Duodenum (tissue), 1 donor: ENCODE results near the gene DLEU7.

- PRO-cap: no peak
Observed at GRCh38 chr13:49938209-49938738, 2.1 kb upstream of the SPRYD7 start.

DNA sequence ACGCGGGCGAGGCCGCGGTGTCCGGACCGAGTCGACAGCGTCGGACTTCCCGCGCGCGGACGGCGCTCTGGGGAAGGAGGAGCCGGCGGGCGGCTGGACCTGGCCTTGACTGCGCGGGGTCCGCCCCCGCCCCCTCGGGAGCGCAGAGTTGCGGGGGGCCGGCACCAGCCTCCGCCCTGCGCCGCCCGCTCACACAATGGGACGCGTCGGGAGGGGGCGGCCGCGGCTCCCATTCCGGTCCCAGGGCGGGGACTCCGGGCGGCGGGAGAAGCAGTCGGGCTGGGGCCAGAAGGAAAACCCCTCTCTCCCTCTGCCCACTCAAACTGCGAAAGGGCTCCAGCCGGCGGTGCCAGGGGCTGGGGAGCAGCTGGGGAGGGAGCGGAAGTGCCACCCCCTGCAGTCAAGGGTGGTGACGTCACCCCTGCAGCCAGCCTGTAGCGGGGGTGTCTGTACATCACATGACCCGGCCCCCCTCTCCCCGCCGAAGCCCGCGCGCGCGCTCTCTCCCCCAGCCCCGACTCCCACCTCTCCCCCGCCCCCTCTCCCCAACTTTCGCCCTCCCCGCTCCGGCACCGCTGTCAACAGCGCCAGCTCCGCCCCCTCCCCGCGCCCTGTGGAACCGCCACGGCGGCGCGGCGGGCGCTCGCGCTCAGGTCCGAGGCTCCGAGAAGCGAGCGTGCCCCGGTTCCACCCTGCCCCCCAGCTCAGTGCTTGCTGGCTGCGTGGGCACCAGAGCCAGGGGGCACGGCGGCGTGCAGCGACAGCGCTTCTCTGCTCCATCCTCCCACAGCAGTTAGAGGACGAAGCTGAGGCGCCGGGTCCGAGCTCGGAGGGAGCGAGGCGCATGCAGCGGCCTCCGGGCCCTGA is 109.1 kb downstream of the KCNRG start:
- PRO-cap: bidirectional peak, plus-strand start at position 145 of the sequence, minus-strand start at position 69 of the sequence; bidirectional peak, plus-strand start at position 196 of the sequence, minus-strand start at position 187 of the sequence; bidirectional peak, plus-strand start at position 652 of the sequence, minus-strand start at position 369 of the sequence

DNA sequence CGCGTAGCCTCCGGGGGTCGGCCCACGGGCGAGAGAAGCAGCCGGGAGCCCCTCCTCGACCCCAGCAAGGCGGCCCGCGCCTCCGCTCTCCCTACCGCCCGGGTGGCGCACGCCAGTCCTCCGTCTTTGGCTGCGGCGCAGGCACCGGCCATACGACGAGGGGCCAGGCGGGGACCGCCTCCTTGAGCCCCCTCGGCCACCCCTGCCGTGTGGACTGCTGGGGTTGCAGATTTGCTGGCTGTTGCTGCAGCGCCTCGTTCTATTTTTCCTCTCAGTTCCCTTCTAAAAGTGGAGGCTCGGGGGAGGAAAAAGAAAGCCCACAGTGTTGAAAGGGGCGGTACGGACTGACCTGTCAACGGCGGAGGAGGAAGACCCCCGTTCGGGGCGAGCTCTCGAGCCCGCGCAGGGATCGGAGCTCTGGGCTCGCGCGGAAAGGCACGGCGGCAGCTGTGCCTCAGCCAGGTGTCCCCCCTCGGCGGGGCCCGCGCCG is 109.8 kb downstream of the KCNRG start:
- PRO-cap: no peak

- PRO-cap: no peak
Observed at GRCh38 chr13:50127975-50128348, 112.7 kb downstream of the KCNRG start.

GRCh38 chr13:50510479-50510901 is 333.0 kb downstream of the DLEU7 start:
- PRO-cap: no peak

GRCh38 chr13:50635231-50636074 is 208.0 kb downstream of the DLEU7 start:
- PRO-cap: no peak

GRCh38 chr13:50843146-50844054 is at the start of gene DLEU7:
Gene DLEU7 (minus strand): TSS chr13:50843692.
- PRO-cap: no peak

DNA sequence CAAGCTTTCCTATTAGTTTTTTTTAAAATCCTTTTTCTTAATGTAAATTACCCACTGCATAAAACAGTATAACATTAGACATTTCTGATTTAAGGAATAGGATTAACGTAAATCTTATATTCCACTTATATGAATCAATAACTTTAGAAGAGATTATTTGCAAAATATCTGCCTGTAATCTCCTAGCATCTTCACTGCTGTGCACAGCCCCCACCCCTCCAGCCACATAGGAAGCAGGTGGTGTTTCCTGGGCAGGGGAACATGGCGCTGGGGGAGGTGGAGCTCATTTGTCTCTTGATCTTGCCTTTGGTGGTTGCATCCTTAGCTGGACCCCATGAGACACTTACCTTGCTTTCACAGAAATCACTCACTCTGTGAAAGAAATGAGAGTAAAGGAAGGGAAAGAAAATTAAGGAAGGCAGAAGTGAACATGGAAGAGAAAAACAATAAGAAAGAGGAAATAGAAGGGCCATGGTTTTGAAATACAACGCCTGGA is 17.5 kb upstream of the RNASEH2B start:
- PRO-cap: no peak

DNA sequence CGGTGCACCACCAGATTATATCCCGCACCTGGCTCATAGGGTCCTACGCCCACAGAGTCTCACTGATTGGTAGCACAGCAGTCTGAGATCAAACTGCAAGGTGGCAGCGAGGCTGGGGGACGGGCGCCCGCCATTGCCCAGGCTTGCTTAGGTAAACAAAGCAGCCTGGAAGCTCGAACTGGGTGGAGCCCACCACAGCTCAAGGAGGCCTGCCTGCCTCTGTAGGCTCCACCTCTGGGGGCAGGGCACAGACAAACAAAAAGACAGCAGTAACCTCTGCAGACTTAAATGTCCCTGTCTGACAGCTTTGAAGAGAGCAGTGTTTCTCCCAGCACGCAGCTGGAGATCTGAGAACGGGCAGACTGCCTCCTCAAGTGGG is 72.8 kb downstream of the RNASEH2B start:
- PRO-cap: no peak

DNA sequence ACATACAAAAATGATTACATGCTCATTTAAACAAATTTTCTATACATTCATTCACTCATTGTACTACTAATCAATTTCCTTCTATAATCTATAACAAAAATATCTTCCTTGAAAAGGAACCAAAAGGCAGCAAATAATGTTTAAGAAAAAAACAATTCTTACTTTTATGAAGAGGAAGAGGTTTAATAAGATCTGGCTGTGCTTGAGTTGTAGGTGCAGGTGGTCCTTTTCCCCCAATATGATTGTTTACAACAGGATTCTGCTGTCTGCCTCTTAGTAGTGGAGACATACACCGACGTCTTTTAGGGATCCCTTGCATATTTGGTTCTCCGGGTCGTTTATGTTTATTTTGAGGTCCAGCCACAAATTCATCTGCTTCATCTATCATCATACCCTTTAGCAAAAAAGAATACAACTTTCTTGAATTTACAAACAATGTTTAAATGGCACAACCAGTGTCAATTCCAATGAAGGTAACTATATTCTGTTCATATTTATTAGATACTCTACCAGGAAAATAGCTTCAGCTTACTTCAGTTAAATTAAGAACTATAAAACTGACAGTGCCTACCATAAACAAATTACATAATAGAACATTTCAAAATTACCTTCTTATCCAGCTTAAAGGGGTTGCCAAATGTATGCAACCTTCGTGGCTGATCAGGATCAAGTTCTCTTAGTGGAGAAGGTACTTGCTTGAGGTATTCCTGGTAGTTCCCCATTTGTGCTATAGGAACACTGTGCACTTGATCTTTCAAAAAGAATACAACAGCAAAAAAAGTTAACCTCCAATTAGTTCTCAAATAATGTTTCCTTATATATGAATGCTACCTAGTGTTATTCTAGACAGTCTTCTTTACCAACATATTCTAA is 34.8 kb downstream of the SERPINE3 start:
- PRO-cap: no peak

DNA sequence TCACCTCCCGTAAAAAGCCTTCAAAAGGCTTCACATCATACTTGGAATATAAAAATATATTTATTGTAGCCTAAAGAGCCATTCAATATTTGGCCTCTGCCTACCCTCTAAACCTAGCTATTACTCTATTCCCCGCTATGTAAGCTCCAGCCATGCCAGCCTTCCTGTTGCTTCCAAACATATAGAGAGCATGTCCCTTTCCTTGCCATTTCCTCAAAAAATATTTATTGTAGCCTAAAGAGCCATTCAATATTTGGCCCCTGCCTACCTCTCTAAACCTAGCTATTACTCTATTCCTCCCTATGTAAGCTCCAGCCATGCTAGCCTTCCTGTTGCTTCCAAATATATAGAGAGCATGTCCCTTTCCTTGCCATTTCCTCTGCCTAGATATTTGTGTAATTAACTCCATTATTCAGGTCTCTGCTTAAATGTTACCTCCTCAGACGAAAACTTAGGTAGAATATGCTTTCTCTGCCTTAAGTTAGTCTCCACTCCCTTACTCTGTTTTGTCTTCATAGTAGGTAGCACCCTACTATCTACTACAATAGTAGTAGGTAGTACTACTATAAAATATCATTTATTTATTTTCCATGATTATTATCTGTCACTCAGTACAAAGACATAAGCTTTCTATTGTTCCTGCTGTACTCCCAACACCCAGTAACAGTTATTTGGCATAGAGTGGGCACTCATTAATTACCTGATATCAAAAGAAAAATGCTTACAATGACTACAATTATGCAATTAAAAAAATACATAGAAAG is 52.9 kb downstream of the SERPINE3 start:
- PRO-cap: no peak

DNA sequence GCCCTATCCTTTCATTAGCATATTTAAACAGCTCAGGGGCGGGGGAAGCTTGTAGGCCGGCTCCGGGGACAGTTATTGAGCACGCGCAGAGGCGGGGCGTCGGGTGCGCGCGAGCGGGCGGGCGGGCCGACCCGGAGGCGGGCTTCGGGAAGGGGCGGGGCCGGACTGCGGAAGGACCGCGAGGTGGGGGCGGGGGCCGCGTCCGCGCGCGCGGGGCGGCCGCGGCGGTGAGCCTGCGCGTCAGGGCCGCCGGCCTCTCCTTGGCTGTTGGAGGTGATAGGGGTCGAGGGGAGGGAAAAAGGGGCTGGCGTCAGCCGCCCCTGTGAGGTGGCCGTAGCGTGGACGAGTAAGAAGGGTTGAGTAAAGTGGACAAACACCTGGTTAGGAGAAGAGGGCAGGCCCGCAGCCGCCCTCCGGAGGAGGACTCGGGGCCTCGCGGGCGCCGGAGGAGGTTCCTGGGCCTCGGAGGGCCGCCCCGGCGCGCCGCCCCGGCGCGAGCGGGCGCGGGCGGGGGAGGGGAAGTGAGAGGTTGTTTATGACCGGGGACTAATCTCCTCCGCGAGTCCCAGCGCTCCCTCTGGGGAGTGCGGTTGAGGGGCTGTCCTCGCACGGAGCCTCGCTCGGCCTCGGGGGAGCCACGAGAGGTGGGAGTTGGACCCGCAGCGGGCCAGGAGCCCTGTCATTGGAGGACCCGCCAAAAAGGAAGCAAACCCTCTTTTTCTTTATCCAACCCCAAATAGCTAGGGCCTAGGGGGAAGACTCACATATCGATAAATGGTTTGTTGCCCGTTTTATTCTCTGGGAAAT is 513 bp upstream of the INTS6 start:
- PRO-cap: bidirectional peak, plus-strand start at position 184 of the sequence, minus-strand start outside the sequence; bidirectional peak, plus-strand start at position 583 of the sequence, minus-strand start at position 427 of the sequence

DNA sequence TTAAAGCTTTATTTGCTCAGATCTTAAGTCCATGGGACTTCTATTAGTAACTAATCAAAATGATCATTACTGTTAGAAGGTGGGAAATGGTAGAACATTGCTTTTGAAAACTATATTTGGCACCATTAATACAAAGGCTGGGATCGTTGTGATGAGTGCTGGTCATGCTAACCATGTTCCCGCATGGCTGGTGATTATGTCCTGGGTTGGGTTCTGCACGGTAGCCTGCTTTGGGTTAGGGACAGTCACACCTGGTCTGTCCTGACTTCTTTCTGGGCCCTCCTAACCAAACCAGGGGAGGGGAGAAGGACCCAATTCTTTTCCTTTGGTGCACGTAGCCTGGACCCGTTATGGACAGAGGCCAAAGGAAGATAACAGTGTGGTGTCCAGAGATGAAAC is 51.7 kb downstream of the DHRS12 start:
- PRO-cap: unidirectional peak, minus-strand start at position 215 of the sequence

DNA sequence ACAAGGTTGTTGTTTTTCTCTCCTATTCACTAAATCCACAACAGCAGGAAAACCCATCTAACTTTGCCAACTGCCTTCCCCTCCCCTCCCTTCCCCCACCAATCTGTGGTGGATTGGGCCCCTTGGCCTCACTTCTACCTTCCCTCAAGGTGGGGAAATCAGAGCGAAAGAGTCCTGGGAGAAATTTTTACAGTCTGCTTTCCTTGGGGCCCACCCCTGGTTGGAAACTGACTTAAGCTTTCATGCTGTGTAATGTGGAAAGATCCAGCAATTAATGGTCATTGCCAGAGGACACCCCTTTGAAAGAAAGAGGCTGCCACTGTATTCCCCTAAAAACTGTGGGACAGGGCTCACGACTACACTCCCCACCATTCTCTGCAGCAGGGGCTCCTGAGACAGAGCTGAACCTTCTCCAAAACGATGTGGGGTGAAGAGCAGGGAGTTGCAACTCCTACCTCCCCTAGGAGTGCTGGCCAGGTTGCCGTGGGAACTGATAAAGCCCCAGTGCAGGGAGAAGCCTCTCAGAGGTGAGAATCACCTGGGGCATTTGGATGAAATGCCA is 1.2 kb downstream of the DHRS12 start:
- PRO-cap: no peak

DNA sequence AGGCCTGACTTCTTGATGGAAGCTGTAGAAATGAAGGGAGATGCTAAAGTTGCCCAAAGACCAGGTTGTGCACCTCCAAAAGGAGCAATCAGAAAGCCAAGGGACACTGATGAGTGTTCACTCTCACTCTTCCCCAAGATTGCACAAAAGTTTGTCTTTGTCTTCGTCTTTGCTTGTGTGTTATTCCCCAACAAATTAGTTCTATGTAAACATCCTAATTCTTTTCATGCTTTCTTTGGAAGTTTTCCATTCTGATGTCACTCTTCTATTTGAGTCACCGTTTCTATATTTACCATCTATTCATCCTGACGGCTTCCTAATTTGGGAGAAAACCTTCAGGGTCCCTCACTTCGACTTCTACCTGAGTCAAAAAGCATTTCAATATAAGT is 3.7 kb upstream of the TMEM272 start:
- PRO-cap: no peak

DNA sequence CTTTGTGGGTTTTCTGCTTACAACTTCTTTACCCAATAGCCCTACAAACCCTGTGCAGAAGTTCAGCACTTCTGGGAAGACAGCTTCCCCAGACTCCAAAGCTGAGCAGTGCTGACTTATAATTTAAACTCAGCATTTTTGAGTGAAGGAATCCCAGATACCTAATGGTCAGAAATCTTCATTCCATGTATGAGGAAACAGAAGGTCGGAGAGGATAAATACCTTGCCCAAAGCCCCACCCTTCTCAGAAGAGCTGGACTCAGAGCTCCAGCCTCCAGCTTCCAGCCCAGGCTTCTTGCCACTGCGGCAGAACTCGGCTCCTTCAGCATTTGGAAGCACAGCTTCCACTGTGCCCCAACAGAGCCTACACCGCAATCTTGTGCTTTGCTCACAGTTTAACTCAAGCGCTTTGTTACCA is 49.2 kb downstream of the ATP7B start:
- PRO-cap: no peak

DNA sequence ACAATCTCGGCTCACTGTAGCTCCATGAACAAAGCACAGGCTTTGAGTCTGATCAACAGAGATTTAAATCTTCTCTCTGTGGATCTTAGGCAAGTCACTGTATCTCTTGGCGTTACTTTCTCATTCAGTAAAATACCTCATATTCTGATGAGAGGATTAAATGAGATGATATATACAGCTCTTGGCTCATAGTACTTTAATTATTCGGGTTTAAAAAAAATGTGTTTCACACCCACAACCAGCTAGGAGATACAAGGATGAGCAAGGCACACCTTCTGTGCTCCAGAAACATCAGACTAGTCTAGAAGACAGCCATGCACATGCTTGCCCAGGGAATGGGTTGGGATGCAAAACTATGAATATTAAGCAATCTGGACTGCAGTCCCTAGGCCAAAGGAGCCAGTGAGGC is 2.6 kb downstream of the VPS36 start:
- PRO-cap: no peak

DNA sequence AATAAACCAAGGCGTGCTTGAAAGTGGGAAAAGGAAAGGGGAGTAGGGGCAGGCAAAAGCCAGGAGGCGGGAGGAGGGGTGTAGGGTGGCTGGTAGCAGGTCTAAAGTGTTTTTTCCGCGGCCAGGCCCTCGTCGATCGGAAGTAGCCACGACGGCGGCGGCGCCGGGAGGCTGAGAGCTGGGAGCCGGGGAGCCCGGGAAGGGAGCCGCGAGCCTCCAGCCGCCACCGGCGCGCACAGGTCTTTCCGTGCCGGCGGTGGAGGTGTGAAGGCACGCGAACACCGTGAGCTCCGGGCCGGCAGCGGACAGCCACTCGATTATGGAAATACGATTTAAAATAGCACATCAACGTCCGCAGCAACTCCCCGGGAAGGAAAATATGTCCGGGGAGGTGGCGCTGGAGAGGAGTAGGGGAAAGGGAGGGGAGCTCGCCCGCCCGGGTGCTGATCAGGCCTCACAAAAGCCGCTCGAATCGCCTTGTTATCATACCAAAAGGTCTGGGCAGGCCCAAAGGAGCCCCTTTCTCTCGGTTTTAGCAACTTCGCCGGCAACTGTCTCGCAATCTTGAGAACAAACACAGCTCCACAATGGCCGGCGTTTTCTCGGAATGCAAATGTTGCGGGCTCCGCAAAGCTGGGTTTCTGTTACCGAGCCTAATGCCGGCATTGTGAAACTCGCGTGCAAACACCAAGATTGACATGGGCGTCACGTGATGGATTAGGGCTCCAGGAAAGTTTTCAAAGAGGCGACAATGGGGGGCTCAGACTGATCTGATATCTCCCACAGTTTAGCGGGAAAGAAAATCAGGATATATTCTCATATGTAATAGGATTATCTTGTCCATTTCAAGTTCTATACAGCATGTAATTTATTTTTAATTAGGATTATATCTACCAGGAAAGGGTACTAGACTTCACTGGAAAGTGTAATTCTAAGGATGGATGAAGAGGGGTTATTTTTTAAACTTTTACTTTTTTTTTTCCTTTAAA is 3.0 kb upstream of the PCDH8 start:
- PRO-cap: no peak

- PRO-cap: no peak
Observed at GRCh38 chr13:53513153-53513432, 484.5 kb downstream of the OLFM4 start.

DNA sequence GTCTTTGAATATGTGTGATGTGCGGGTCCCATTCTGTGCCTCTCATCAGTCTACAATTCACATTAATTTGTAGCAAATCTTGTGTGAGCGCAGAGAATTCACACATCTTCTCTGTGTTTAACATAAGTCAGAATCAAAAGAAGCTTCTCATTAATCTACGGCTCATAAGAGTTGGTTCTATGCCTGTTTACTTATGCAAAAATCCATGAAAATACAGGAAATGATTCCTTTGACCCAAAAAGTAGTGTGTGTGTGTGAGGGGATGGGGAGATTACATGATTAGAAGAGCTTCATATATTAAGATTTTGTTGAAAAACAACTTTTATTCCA is 1094.4 kb downstream of the OLFM4 start:
- PRO-cap: no peak